Measurements from ENCODE around the genes DGKK, HSD17B10, PAGE5 and MAGEH1.

DNA sequence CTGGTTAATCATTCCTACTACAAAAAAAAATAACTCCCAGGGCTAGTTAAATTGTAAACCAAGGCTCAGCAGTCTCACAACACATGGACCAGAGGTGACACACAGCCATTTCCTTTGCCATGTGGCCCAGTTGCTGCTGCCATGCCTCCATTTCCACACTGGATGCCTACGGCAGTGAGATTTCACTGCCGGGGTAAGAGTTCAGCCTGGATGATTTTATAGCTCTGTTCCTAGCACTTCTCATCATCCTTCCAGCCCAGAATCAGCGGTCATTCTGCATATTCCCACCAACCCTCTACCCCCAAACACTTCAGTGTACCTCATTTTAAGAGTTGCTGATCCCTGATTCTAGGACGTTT lies 107.1 kb downstream of the AKAP4 start:
- RRBS: no CpG with 5 or more reads among the region's 4 CpGs

- RRBS: no CpG with 5 or more reads among the region's 2 CpGs
These were observed 1.6 kb upstream of the AKAP4 start for GRCh38 chrX:50202345-50202853.

- RRBS: no CpG with 5 or more reads among the region's 31 CpGs
These were observed at the start of gene DGKK for GRCh38 chrX:50470752-50471339. DGKK (minus strand) TSS chrX:50470825.

- RRBS: no CpG with 5 or more reads among the region's 18 CpGs
These were observed 801 bp downstream of the NUDT11 start for GRCh38 chrX:51495599-51495982.

DNA sequence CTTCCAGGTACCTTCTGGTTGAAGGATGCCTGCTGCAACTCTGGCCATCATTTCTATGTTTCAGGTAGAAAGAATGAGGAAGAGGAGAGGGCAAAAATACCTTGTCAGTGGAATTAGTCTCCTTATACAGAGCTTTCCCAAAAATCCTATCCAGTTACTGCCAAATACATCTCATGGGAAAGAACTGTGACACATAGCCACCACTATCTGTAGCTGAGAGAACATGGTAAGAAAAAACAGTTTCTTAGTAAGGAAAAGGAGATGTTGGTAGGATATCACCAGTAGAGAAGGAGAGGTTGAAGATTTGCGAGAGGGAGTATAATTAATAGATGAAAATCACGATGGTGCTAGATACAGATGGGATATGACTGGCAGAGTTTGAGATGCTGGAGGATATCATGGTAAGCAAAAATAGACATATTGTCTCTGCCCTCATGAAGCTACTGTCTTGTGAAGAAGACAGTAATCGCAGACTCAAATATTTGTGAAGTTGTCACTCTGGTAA lies 19.6 kb upstream of the MAGED1 start:
- RRBS: no CpG with 5 or more reads among the region's 3 CpGs

DNA sequence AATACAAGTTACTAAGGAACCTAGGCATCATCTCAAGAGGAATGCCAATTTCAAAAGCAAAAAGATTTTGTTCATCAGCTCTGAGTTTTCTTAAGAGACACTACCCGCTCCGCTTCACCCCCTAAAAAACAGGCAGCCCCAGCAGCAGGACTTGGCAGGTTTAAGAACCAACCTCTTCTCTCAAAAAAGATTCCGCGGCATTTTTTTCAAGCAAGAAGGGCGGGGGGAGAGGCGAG lies 76.6 kb downstream of the MAGED4 start:
- RRBS: no CpG with 5 or more reads among the region's 6 CpGs

- RRBS: no CpG with 5 or more reads among the region's 5 CpGs
These were observed 118 bp downstream of the SSX7 start for GRCh38 chrX:52654693-52654870.

GRCh38 chrX:53223727-53225053 lies 817 bp downstream of the KDM5C start:
- RRBS: no CpG with 5 or more reads among the region's 64 CpGs

- RRBS: no CpG with 5 or more reads among the region's 15 CpGs
These were observed 8.6 kb upstream of the KDM5C start for GRCh38 chrX:53233491-53234042.

DNA sequence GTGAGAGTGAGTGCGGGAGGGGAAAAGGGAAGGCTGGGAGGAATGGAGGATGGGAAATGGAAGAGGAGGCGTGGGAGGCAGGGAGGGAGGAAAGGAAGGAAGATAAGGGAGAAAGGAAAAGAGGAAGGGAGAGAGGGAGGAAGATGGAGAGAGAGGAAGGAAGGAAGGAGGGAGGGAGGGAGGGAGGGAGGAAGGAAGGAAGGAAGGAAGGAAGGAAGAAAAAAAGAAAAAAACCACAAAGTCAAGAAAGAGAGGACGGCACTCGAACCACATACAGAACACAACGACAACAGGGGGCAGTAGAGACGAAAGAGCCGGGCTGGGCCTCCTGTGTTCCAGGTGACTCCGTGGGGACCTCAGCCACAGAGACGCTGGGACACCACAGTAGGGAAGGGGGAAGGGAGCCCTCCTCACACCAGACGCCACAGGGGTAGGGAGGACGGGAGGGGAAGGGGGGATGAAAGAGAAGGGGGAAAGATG lies 41.4 kb downstream of the IQSEC2 start:
- RRBS: no CpG with 5 or more reads among the region's 11 CpGs

- RRBS: no CpG with 5 or more reads among the region's 9 CpGs
These were observed 7.6 kb downstream of the SMC1A start for GRCh38 chrX:53414660-53415371.

GRCh38 chrX:53434049-53434949 lies at the start of gene HSD17B10:
HSD17B10 (minus strand) TSS chrX:53434370.
- RRBS: 1% methylated on average over 11 of the region's 51 CpGs

GRCh38 chrX:53564822-53565412 lies 121.6 kb downstream of the HUWE1 start:
- RRBS: no CpG with 5 or more reads among the region's 5 CpGs

GRCh38 chrX:53590175-53590673 lies 96.3 kb downstream of the HUWE1 start:
- RRBS: no CpG with 5 or more reads among the region's 1 CpG

DNA sequence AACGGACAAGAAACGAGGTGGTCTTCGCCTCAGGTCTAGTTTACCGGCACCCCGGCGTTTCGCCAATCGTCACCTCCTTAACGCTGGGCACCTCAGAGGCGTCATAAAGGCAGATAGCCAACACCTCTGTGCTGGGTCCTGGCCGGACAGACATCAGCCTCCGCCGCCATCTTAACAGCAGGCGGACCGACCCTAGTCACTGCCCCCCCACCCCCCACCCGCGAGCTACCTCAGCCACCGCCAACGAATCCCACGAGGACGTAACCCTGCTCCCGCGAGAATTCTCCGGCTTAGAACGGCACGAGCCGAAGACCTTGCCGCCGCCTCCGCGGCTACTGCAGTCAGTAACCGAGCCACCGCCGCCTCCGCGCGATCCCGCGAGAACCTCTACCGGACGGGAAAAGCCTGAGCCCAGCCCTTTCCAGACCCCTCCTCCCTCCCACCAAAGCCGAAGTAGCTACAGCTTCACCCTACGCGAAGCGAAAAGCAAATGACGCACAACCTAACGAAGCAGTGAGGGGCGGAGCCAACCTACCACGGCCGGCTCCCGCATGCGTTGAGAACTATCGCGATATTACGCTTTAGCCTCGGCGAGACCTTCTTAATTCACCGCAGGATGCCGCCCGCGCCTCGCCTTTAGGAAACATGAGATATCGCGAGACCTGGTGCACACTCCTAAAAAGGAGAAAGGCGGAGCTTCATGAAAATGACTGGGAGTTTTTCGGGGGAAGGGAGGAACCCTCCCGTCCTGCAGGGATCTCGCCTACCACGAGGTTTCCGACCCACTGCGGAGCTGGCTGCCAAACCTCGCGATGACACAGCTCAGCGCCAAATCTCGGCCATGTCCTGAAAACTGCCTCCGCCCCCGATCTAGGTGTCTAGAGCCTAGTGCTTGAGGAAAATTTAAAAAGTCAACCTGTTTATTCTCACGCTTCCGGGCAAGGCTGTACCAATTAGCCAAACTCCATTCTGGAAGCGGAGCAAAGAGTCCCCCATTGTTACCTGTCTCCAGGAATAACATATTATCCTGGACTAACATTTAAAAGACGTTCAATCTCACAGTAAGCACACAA lies 2.5 kb downstream of the HUWE1 start:
- RRBS: 1% methylated on average over 6 of the region's 81 CpGs

GRCh38 chrX:53745346-53745579 lies 58.7 kb upstream of the HUWE1 start:
- RRBS: no CpG with 5 or more reads among the region's 3 CpGs

DNA sequence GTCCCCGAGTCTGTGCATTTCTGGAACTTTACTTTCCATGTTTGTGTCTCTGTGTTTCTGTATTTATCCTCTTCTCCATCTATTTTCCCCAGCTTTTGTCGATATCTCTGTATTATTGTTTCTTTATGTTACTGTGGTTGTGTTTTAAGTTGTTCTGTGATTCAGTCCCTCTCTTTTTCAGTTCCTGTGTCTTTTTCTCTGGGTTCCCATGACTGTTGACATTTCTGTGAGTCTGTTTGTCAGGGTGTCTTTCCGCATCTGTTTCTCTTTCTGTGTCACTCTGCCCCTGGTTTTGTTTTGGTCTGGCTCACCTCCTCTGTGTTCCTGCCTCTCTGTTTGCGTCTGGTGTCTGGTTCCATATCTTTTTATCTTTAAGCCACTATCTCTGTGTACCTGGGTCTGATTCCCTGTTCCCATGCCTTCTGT lies 50.5 kb downstream of the ITIH6 start:
- RRBS: no CpG with 5 or more reads among the region's 4 CpGs

- RRBS: no CpG with 5 or more reads among the region's 17 CpGs
These were observed at the start of gene PAGE5 for GRCh38 chrX:55220007-55220482. PAGE5 (plus strand) TSS chrX:55220346.

DNA sequence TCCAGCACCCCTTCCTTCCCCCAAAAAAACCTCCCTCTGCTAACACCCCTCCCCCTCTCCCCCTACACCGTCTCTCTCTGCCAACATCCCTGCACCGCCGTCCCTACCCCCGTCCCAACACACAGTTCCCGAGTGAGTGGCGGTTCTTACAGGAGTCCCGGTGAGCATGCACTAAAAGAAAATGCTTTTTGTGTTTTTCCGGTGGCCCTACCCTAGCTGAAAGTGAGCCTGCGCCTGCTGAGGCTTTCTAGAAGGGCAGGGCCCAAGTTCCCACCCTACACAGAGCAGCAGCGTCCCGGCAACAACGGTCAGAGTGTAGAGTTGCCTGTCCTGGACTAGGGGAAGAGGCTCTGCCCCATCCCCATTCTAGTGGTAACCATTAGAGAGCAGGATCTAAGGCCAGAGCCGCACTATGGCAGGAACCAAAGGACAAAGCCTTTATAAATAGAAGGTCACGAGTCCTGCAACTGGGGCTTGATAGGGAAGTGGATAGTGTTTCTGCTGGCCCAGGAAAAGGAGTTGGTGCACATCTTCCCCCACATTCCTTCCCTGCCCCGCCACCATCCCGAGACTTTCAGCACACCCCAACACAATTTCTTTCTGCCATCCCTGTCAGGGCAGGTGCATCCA lies 78.0 kb upstream of the PAGE3 start:
- RRBS: 57% methylated on average over 4 of the region's 16 CpGs

- RRBS: no CpG with 5 or more reads among the region's 26 CpGs
These were observed at the start of gene MAGEH1 for GRCh38 chrX:55451653-55452312. MAGEH1 (plus strand) TSS chrX:55452127.

Data from renal cortical epithelial cell (primary cell).